MCF 10A (cell line): ENCODE measurements around a stretch of chr2.

DNA sequence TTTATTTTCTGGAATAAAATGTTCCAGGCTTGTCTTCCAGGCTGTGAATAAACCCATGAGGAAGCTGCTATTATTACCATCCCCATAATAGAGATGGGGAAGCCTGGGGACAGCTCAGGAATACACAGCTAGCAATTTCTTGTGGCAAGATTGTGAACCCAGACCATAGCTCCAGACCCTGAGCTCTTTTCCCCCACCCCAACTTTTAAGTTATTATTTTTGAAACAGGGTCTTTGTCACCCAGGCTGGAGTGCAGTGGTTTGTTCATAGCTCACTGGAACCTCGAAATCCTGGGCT is 6.0 kb downstream of the COX5B start:
- PRO-cap, result no peak
- RRBS, result no CpG with 5 or more reads among the region's 1 CpG

- PRO-cap, result no peak
- RRBS, result no CpG with 5 or more reads among the region's 10 CpGs
Observed at GRCh38 chr2:97660414-97660726, 3.5 kb downstream of the ACTR1B start.

DNA sequence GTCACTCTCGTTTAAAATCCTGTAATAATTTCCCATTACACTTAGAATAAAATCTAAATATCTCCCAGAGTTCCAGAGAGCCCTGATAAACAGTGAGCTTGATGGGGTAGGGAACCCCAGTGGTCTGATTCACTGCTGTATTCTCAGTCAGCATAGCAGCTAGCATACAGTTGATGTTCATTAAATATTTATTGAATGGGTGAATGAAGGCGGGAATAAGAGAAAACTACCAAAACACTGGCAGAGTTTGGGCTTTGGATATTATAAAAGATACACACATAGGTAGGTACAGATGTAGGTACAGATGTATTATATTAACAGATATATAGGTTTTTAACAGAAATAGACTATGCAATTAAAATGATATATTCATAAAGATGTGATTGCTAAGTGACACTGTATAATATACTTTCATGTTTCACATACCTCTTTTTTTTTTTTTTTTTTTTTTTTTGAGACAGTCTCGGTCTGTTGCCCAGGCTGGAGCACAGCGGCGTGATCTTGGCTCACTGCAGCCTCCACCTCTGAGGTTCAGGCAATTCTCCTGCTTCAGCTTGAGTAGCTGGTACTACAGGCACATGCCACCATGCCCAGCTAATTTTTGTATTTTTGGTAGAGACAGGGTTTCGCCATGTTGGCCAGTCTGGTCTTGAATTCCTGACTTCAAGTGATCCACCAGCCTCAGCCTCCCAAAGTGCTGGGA is 118.0 kb downstream of the ZAP70 start:
- PRO-cap, result no peak
- RRBS, result no CpG with 5 or more reads among the region's 6 CpGs

- PRO-cap, result no peak
- RRBS, result no CpG with 5 or more reads among the region's 6 CpGs
Observed at GRCh38 chr2:98454304-98455030, 9.8 kb downstream of the INPP4A start.

GRCh38 chr2:98465527-98466325 is 21.1 kb downstream of the INPP4A start:
- PRO-cap, result no peak
- RRBS, result no CpG with 5 or more reads among the region's 11 CpGs

GRCh38 chr2:98474603-98475310 is 30.1 kb downstream of the INPP4A start:
- PRO-cap, result no peak
- RRBS, result no CpG with 5 or more reads among the region's 3 CpGs

DNA sequence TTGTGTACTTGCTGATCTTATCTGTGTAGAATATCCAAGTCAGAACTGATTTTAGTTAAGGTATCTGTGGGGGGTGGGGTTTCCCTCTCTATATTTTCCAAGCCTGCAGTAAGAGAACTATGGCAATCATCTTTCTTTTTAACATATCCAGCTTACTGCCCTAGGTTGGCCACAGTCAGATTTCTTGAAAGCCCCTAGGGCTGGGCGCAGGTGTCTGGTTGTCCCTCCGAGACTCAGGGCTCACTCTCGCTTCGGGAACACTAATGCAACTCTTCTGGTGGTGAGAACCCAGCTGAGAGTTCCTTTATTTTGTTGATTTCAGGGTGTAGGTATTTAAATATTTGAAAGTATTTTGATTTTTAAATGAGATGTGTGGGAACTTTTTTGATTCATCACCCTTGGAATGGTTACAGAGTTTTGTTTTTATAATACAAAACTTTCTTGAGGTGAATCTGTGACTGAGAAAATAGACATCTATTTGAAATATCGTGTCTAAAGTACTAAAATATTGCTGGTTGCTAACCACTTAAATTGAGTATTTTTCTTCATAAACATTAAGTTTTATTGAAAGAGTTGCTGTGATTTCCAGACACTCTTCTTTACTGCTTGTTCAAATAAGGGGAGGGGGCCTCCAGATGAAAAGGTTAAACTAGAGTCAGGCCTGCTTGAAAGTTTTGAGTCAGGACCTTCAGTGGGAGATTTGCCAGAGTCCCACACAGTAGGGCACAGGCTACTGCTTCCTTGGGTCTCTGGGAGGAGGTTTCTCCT is 40.9 kb downstream of the INPP4A start:
- PRO-cap, result no peak
- RRBS, result no CpG with 5 or more reads among the region's 5 CpGs

DNA sequence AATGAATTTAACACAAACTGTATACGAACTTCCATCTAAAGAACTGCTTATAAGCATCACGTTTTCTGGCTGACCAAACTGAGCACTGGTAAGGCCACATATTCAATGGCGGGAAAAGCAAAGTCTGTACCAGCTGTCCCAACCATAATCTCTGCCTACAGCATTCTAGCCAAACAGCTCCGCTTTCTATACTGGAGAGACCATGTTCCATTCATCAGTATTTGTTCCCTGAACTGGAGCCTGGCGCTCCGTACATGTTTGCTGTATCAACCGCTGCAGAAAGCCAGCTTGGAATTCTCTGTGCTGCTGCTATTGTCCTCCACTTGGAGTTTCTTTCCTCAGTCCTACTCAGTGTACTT is 2.0 kb downstream of the COA5 start:
- PRO-cap, result no peak
- RRBS, result no CpG with 5 or more reads among the region's 7 CpGs

DNA sequence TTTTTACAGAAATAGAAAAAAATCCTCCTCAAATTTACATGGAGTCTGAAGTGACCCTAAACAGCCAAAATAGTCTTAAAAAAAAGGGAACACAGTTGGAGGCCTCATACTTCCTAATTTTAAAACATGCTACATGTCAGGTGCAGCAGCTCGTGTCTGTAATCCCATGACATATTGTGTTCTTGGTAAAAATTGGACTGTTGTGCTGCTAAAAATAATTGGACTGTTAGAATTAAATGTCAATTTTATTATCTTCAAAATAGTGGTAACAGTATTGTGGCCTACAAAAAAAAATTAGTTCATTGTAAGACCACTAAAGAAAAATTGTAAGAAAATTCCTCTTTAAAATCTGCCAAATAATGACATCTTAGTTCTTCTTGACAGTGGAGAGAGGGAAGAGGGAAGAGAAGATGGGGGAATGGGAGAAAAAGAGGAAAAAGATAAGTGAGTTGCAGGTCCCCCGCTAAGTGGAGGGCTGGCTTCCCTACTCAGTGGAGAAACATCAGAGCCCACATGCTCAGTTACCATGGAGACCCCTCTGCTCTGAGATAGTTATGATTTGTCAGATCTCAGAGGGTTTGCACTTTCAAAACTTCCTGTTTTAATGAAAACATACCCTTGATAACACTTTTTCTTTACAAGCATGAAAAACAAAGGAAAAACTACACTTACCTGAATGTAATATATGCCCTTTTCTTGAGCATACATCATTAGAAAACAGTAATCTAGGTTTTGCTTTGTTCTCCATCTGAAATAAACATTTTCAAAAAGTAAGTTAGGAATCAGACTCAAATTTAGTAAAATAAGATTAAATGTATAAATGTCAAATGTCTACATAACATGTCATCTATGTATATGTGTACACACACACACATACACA is 46.6 kb downstream of the UNC50 start:
- PRO-cap, result no peak
- RRBS, result no CpG with 5 or more reads among the region's 2 CpGs

GRCh38 chr2:98734110-98734942 is 3.4 kb upstream of the MGAT4A start:
- PRO-cap, result no peak
- RRBS, result no CpG with 5 or more reads among the region's 5 CpGs

DNA sequence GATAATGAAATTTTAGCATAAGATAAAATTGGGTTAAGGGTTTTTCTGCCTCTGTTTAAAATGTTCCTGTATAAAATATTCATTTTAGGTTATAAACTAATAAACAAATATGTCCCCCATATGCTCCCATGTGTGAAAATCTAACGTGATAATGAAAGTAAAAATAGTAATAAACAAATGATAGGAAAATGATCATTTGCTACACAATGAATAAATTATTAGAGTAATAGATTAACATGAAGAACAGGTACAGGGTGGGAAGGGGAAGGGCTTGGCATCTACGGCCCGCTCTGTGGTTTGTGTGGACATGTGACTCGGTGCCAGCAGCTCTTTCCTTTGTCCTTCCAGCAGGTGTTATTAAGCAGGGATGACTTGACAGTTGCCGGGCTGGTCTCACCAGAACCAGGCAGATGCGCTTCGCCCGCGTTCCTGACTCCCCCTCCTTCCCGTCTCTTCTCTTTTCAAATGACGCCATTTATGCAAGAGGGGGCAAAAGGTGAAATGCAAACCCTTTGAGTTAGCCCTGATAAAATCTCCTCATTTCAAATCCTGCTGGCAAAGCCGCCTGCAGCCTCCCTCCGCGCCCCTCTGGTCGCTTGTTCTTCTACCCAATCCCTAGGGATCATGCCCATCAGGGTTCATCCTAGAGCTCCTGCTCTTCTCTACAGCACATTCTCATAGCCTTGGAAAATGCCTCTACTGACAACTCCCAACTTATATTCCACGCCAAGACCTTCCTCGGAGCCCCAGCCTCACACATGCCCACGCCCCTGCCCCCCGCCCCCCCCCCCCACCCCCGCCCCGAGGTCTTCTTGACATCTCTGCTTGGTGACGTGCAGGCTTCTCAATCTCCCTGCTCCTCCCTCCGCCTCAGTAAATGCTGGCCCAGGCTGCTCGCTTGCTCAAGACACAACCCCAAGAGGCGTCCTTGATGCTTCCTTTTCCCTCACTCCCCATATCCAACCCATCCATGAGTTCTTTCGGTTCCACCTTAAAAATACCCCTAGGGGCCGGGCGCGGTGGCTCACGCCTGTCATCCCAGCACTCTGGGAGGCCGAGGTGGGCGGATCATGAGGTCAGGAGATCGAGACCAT is 39.0 kb upstream of the MGAT4A start:
- PRO-cap, result no peak
- RRBS, result no CpG with 5 or more reads among the region's 33 CpGs

DNA sequence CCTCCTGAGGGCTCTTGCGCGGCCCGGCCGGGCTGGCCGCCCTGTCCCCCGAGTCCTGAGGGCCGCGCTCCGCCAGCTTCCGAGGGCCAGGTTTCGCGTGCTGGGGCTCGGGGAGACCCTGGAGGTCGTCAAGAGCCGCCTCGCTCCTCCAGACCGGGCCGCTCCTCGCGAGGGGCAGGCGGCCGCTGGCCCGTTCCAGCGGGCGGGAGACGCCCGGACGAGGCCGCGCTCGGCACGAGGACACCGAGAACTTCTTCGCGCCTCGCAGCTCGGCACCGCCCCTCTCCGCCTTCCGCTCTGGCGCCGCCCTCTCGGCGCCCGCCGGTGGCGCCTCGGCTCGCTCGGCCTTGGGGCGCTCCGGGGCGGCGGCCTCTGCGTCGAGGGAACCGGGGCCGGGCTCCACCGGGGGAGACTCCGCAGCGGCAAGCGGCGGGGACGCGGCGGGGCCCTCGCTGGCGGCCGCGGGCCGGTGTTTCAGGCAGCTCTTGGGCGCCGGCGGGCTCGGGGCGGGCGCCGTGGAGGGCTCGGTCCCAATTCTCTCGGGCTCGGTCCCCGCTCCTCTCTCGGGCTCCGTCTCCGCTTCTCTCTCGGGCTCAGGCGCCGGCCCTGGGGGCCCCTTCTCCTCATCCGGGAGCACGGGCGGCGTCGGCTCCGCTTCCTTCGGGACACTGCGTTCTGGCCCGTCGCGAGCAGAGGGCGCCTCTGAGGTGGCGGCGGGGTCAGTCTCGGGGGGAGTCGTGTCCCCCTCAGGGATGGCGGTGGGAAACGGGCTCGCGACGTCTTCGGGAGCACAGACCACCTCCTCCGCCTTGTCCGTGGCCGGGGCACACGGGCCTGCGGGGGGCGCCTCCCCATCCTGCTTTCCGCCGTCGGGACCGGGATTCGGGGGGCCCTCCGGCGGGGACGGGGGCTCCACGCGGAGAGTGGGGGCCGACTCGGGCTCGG is 91.6 kb upstream of the MGAT4A start:
- PRO-cap, result no peak
- RRBS, result 94% methylated on average over 47 of the region's 129 CpGs

DNA sequence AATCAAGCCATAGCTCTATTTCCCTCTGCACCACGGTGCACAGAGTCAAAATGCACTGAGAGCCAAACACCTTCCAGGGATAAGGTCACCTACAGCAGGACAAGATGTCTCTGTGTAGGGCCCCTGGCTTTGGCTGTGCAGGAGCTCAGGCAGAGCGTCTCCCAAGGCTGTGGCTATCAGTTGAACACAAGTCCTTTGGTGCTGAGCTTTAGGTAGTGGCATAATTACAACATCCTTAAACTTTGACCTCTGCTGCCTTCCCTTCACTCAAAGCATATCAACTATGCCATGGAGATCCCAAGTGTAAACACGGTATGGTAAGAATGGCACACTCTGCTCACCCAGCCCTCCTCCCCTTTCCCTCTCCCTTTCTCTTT is 67.6 kb downstream of the CRACDL start:
- PRO-cap, result bidirectional peak, plus-strand start at position 304 of the sequence, minus-strand start at position 182 of the sequence
- RRBS, result no CpG with 5 or more reads among the region's 3 CpGs

DNA sequence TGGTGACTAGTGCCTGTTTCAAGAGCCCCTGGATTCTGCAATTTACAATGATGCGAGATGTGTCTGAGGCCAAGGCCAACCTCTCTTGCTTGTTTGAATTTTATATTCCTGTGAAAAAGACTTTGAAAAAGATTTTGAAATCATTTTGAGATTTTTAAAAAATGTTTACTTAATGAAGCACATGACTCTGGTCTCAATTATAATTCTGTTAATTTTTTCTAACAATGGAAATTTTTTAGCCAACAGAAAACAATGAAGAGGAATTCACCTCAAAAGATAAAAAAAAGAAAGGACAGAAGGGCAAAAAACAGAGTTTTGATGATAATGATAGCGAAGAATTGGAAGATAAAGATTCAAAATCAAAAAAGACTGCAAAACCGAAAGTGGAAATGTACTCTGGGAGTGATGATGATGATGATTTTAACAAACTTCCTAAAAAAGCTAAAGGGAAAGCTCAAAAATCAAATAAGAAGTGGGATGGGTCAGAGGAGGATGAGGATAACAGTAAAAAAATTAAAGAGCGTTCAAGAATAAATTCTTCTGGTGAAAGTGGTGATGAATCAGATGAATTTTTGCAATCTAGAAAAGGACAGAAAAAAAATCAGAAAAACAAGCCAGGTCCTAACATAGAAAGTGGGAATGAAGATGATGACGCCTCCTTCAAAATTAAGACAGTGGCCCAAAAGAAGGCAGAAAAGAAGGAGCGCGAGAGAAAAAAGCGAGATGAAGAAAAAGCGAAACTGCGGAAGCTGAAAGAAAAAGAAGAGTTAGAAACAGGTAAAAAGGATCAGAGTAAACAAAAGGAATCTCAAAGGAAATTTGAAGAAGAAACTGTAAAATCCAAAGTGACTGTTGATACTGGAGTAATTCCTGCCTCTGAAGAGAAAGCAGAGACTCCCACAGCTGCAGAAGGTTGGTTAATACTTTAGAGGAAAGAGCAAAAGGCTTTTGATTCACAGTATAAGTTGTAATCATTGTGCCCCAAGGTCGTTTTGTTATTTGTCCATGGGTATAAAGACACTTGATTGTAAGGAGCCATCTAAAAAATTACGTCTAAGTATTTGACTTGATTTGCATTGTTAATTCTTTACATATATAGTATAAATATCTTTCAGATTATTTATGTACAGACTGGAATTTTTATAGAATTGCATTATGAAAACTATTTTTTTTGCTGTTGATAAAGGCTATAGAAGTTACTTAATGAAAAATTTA is 24.1 kb downstream of the EIF5B start:
- PRO-cap, result no peak
- RRBS, result no CpG with 5 or more reads among the region's 12 CpGs

- PRO-cap, result no peak
- RRBS, result no CpG with 5 or more reads among the region's 9 CpGs
Observed at GRCh38 chr2:99822460-99823057, 319.8 kb downstream of the AFF3 start.

DNA sequence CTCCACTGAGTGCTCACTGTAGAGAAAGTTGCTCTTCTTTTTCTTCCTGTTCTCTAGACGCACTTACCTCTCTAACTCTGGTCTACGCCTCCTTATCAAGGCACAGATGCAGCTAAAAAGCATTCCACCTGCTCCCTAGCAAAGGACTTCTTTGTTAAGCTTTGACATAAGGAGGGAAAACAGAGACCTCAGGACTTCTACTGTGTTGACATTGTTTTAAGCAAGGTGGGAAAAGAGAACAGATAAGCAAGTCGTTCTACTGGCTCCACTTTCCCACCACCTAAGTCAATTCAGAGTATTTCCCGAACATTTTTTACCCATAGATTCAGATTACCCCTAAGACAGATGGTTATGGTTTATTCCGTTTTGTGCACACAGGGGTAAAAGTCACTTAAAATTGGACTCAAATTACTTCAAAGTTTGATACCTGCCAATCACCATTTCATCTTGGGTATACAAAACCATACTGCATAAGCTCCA is 169.2 kb downstream of the AFF3 start:
- PRO-cap, result no peak
- RRBS, result no CpG with 5 or more reads among the region's 5 CpGs

DNA sequence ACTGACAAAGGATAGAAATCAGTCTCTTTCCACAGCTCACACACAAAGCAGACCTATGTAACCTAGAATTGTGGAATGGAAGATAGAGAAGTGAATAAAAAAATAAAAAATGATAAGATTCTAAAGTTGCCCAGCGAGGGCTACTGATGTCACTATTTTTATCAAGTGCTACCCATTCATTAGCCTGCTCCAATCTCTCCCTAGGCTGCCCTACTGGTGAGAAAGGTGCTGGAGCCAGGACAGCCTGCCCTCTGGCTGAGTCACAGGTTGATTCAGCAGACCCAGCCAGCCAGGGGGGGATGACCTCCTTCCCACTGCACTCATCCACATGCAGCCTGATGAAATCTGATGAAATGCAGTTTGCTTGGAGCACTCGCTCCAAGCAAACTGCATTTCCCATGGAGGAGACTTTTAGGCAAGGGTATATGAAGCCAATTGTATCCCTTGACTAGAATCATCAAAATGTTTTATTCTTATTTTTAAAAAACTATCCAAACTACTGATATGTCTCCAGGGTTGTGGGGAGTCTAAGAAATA is 128.6 kb downstream of the AFF3 start:
- PRO-cap, result bidirectional peak, plus-strand start at position 393 of the sequence, minus-strand start at position 215 of the sequence
- RRBS, result no CpG with 5 or more reads among the region's 2 CpGs

DNA sequence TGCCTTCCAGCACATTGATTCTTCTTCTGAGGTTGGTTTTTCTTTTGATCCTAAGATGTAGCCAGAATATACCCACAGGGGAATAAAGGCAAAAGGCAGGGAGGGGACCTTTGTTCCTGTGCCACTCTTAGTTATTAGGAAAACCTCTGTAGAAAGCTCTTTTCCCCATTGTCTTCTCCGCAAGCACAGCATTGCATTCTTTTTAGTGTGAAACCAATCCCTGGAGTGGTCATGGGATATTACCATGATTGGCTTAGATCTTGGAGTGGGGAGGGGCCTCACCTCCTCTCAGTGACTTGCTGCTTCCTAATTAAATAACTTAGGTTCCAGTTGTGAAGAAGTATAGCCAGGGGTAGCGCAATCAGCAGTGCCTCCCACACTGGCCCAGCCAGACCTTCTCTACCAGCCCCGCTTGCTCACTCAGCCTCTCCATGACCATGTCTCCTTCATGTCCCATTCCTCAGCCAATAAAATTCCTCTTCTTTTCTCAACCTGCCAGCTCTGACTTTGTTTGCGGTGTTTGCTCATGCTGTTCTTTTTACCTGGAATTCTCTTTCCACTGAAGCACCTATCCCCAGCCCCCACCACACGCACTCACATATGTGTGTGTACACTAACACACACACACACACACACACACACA is 50.0 kb upstream of the AFF3 start:
- PRO-cap, result no peak
- RRBS, result no CpG with 5 or more reads among the region's 5 CpGs

GRCh38 chr2:100234893-100235606 is 87.3 kb downstream of the LONRF2 start:
- PRO-cap, result no peak
- RRBS, result no CpG with 5 or more reads among the region's 21 CpGs

DNA sequence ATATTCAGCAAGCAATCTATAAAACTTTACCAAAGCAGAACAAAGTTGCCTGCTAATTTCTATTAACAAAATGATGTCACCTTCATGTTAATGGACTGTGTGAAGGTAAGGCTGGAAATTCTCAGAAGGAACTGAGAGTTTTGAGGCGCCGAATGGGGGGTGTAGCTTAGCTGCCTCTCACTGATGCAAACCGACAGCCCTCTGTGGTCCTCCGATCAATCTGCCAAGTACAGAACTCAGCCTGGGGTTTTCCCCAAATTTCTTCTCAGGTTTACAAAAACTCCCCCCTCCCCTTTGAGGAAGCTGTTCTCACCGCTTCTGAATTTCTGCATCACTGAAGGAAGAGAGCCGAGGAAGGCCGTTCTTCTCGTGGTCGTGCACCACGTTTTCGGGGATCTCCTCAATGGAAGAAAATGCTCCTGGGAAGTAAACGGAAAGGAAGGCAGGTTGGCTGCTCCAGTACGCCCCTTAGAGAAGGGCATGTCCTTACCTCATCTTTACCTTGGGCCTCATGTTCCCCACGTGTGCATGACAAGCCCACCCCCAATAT is 22.2 kb downstream of the CHST10 start:
- PRO-cap, result no peak
- RRBS, result no CpG with 5 or more reads among the region's 14 CpGs